A375 (cell line): ENCODE data around the genes LMX1B, RALGPS1 and ANGPTL2.

GRCh38 chr9:125236178-125237505, 4.5 kb downstream of the HSPA5 start:
- RAMPAGE, long total RNA = no peak

- RAMPAGE, long total RNA = no peak
These were observed 2.2 kb downstream of the HSPA5 start for GRCh38 chr9:125238605-125239740.

- RAMPAGE, long total RNA = no peak
These were observed 75.6 kb downstream of the GAPVD1 start for GRCh38 chr9:125337220-125337680.

DNA sequence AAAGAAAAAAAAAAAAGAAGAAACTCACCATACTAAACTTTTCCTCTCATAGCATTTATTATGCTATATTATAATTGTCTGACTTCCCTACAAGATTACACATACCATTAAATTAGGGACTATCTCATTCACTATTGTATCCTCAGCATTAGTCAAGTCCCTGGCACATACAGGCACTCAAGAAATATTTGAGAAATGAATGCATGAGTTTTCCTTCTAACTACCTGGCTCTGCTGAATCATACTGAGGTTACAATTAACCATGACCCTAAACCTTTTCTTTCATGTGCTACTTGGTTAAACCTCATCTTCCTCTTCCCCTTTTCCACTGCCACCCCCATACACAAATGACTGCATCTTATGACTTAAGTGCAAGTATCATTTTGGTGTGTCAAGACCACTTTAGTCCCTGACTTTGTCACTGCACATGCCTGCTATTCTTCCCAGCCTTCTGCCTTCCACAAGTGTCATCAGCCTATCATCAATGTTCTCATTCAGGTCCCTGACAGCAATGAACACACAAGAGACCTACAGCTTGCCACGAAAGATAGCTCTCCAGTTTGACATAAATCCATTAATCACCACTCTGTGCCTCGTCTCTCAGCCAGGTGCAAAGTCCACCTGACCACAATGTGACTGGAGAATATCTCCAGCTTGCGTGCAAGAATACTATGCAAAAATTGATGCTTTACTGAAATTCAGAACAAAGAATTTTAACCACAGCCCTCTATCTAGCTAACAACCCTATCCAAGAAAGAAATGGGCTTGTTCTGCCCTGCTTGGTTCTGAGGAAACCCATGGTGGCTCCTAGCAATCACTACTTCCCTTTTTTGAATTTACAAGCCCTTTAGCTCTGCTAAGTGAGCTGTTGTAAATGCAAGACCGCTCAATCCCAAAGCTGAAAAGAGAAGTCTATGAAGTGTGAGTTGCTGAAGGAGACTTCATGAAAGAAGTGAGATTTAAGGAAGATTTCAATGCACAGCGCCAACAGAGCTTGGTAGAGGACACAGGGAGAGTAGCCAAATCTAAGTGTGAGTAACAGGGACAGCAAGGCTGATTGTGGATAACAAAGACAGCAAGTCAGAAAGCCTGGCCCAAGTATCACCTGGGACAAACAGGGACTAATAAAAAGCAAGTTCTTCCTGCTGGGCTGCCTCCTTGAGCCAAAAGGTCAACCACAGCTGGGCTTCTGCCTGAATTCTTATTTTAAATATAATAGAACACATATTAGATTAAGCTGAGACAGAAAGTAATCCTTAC, 74.4 kb downstream of the MAPKAP1 start:
- RAMPAGE, long total RNA = no peak

GRCh38 chr9:125675246-125675876, 31.6 kb downstream of the MAPKAP1 start:
- RAMPAGE, long total RNA = no peak

DNA sequence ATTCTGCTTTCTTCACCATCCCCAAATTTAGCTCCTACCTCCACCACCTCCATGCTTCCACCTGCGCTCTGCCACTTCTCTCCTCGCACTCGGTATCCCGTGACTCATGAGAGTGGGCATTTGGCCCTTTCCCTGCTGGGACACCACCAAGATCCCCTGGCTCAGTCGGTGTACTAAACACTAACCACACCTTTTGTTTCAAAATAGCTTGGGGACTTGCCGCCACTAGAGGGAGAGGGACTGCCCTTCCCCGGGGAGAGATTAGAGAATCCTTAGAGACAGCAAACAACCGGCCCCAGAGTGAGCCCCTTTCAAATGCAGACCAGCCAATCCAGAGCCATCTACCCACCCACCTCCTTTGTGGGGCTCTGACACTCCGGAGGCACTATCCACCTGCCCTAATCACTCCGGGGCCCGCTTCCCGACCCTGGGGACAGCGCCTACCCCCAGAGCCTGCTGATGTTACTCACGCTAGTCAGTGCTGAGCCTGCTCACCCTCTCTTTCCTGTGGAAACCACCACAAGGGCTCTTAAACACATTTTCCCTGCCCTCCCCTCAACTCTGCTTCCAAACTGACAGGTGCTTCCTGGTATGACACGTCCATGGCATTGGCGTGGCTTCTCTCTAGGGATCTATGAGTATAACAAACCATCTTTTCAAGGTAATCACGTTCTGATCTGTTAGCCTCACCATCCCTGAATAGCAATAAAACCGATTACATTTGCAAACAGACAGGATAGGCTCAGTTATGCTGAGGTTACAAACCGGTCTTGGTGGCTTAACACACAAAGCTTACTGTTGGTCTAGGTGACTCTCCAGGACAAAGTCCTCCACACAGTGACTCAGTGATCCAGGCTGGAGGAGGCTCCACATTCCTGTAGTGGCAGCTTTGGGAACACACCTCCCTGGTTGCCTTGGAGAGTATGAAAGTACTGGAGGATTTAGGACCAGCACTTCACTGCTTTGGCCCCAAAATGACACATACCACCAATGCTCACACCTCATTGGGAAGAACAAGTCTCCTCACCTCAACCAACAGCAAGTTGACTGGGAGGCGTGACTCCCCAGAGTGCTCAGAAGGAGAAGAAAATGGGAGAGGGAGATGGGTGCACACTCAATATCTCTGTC, 180.1 kb upstream of the MVB12B start:
- RAMPAGE, long total RNA = no peak

DNA sequence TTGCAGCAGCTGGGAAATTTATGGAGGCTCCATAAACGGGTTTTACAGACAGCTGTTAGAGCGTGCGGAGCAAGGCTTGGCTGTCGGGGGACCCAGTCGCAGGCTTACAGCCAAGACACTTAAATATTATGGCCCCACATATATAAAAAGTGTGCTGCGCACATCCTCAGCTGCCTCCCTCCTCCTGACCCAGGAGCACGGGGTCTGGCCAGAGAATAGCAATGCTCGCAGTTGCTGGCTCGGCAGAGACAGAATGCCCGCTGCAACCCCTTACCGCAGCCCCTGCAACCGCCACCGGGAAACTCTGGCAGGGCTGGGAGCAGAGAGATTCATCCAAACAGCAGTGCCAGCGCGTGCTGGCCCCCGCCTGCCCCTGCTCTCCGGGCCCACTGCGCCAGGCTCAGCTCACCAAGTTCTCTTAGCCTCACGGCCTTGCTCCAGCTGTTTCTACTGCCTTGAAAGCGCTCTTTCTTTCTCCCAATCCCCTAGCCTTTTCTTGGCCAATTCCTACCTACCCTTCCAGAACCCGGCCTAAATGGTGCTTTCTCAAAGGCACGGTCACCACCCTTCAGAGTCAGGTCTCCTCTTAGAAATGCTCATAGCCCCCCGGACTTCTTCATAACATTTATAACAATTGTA, 28.2 kb upstream of the MVB12B start:
- RAMPAGE, long total RNA = no peak

GRCh38 chr9:126309492-126309767, 17.2 kb upstream of the MVB12B start:
- RAMPAGE, long total RNA = no peak

DNA sequence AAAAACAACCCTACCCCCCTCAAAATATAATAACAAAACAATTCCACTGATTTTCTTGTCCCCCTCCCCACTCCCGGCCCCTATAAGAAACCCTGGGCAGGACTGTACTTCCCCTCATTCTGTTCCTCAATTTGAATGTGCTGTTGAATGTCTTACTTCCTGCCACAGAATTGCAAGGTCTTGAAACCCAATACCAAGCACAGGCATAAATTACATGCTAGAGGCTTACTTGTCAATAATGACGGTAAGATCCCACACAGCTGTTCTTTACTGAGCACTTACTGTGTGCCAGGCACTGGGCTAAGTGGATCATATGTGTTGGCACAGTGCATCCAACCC, 63.3 kb downstream of the MVB12B start:
- RAMPAGE, long total RNA = no peak

- RAMPAGE, long total RNA = no peak
These were observed 63.6 kb downstream of the MVB12B start for GRCh38 chr9:126390296-126390652.

GRCh38 chr9:126421410-126422455, 95.1 kb downstream of the MVB12B start:
- RAMPAGE, long total RNA = no peak

GRCh38 chr9:126471017-126471523, 142.7 kb upstream of the LMX1B start:
- RAMPAGE, long total RNA = no peak

DNA sequence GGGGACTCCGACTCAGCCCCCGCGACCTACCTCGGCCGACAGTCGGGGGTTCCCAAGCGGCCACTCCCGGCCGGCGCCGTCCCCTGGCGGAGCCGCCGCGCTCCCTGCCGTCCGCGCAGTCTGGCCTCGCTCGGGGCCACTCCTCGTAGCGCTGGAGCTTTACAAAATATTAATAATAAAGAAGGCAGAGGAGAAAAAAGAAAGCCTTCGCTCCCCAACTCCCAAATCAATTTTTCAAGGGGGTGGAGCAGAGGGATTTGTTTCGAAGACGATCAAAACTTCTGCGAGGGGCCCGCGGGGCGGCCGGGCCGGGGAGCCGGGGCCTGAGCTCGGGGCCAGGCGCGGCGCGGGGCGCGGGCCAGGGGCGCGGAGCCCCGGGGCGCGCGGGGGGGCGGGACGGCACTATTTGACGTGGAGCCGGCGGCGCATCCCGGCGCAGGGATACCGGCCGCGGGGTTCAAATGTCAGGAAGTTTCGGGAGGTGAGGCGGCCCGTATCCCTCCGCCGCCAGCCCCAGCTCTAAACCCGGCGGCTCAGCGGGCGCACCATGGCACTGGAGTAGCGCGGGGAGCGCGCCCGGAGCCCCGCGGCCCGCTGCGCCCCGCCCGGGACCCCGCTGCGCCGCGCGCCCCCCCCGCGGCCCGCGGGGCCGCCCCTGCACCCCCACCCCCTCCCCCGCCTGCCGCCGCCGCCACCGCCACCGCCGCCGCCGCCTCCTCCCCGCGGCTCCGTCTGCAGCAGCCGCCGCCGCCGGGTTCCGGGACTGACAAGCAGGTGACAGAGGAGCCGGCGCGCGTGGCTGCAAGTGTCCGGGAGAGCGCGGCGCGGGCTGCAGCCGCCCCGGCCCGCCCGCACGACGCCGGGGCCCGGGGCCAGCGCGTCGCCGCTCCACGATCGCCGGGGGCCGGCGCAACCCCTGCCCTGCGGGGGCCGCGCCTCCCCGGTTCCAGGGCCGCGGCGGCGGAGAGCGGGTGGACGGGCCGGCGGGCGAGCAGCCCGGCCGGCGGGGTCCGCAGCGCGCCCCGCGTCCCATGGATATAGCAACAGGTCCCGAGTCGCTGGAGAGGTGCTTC, at the start of gene LMX1B:
Gene LMX1B, plus strand, starts transcription at position 510 of the 1,073 bp plus-strand sequence.
- RAMPAGE, long total RNA = no peak

DNA sequence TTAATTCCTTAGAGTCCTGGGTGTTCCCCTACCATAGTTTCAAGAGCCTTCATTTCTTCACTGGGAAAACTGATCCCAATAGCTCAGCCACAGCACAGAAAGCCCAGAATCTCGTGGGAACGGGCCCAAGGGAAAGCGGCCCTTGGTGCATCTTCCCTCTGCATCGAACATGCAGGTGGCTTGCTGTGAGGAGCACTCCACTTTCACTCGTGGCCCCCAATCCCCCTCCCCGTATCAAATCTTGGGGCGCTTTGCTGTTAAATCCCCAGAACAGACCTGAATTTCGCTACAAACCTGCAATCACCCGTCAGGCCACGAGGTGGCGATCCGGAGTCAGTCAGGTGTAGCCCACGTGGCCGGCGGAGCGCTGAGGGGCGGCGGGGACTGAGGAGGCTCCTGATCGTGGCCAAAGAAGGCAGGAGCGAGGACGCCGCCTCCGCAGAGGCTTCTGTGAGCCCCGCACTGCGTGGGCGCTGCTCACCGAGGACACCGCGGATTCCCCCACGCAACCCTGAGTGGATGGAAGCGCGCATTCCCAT, 91.5 kb downstream of the LMX1B start:
- RAMPAGE, long total RNA = no peak

GRCh38 chr9:126708292-126708649, 94.5 kb downstream of the LMX1B start:
- RAMPAGE, long total RNA = no peak

GRCh38 chr9:126722131-126722990, 82.5 kb upstream of the ZBTB43 start:
- RAMPAGE, long total RNA = no peak

DNA sequence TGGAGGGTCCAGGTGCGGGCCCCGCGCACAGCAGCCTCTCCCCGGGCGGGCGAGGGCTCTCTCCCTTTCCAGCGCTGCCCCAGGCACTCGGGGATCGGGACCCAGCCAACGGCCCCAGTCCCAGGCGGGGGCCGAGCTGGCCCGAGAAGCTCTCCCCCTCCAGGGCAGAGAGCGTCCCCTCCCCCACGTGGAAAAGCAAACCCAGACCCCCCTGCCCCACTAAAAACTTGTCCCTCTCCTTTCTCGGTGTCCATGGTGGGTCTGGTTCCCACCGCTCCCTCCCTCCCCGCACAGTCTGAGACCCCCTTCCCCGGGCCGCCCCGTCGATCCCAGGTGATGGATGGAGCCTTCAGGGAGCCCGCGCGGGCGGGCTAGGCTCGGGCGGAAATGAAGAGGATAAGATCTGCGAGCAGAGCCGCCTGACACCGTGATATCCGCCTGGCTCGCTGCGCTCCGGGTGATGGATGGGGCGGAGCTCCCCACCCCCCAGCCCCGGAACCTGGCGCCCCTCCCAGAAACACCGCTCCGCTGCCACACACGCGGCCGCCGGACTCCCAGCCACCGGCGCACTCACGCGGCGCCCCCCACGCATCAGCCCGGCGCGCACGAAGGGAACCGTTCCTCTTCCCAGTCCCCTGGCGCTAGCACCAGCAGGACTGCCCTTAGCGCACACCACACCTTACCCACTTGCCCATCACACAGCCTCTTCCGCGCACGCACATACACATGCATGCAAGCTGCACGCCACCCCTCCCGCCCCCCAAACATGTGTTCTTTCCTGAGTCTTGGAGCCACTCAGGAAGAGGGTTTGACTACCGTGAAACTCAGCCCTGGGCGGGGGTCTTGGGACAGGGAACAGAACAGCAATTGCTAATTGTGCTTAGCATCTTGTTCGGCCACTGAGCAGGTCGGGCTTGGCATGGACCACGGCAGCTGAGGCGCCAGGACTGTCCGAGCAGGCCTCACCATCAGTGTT, 81.6 kb upstream of the ZBTB43 start:
- RAMPAGE, long total RNA = no peak

GRCh38 chr9:126914266-126915524, at the start of gene RALGPS1:
Gene RALGPS1 (plus strand): TSS chr9:126914782.
- RAMPAGE, long total RNA = no peak

- RAMPAGE, long total RNA = no peak
These were observed 18.3 kb downstream of the RALGPS1 start for GRCh38 chr9:126932748-126933338.

GRCh38 chr9:127121883-127122866, at the start of gene ANGPTL2:
Gene ANGPTL2 (minus strand): TSS chr9:127122635.
- RAMPAGE, long total RNA = no peak